Type B pancreatic cell (in vitro differentiated cells): ENCODE measurements around a stretch of chr10.

DNA sequence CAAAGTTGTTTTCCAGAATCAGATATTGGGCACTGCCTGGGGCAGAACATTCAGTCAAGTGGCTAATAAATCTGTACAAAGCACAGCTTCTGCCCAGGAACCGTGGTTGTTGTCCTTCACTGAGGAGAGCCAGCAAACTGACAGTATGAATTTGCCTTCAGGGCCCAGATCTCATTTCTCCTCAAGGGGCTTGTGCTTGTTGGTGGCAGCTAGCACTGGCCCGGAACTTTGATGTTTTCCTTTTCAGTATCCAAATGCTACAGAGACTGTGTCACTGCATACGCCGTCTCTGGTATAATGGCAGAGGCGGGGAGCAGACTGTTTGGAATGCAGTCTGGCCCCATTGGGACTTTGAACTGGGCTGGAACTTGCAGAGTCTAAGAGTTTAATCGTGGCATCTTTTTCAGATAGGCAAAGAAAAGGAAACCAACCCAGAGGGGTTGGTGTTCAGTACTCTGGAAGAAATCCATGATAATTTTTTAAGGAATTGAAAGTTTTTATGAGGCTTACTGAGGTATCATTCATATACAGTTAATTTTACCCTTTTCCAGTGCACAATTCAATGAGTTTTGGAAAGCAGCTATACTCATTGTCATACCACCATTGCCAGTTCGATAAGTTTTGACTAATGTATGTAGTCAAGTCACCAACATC lies 30.3 kb upstream of the ADD3 start:
- PRO-cap = no peak

- PRO-cap = no peak
These were observed 25.7 kb upstream of the ADD3 start for GRCh38 chr10:109982023-109982591.

DNA sequence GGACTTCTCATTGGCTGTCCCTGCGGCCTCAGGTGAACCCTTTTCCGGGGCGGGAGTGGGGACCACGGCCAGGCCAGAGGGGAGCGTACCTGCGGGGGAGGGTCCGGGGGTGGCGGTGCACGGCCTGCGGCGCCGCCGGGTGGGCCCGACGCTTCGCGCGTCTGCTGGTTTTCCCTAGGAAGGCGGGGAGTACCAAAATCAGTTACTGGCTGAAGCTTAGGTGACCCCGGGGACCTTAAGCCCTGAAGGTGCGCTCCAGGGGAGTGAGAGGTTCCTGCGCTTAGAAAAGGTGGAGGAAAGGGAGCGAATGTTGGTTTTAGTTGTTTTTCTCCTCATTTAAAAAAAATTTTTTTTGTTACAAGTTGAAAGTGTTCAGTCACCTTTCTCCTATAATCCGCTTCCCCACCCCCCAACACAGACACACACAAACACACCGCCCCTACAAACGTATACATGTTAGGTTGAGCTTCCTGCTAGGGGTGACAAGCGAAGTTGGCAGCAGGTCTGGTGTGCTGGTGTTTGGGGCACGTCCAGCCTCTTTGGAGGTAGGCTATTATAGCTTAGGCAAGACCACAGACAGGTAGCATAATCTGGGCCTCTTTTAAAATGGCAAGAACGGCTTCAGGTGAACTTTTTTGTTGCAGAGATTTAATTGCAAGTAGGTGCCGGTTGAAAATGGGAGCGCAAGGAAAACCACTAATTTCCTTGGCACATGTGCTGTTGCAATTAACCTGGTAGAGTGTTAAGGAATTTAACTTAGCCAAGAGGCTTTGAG lies 841 bp downstream of the ADD3 start:
- PRO-cap = no peak

DNA sequence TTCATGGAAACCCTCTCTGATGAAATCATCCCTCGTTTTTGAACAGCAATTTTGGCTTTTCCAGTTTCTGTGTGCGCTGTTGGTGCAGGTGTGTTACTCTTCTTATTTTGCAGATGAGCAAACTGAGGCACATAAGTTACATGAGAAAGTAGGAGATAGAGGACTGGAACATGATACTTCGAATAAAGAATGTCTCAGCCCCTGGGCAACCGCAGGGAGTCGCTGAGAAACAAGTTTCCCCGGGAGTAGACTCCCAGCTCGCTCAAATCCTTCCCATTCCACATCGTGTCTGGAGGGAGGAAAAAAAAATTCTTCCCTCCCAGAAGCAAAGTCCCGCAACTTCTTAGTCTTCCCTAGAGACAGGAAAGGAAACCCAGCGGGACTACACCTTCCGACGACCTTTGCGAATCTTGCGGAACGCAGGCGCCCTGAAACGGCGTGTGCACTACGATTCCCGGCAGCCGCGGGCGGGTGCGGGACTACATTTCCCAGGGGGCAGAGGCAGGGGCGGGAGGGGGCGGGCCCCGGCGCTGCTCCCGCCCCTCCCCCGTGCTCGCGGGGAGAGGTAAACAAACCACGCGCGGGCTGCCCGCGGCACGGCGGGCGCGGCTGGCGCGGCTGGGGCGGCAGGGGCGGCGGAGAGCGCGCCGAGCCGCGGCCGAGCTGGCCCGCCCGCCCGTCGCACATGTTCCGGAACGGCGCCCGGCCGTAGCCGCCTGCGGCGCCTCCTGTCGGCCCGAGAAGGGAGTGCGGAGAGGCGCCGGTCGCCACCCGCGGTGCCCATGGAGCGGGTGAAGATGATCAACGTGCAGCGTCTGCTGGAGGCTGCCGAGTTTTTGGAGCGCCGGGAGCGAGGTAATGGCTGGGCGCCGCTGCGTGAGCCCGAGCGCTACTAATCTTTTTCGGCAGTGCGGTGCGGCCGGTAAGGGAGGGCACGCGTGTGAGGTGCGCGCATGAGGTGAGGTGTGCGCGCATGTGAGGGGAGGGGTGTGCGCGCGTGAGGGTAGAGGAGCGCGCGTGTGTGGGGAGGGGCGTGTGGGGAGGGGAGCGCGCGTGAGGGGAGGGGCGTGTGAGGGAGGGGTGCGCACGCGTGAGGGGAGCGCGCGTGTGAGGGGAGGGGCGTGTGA lies 18.4 kb downstream of the MXI1 start:
- PRO-cap = bidirectional peak, plus-strand start at position 597 of the sequence, minus-strand start at position 412 of the sequence; unidirectional peak, plus-strand start at position 597 of the sequence; bidirectional peak, plus-strand start at position 783 of the sequence, minus-strand start at position 687 of the sequence; bidirectional peak, plus-strand start at position 895 of the sequence, minus-strand start at position 894 of the sequence

DNA sequence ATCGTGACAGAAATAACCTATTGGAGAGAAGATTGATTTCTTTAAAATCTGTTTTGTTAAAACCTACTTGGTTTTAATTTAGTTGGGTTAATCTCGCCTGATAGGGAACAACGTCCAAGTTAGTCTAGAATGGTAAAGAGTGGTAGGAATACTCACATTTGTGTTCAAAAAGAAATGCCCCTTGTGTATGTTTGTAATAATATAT lies 643 bp upstream of the SMNDC1 start:
- PRO-cap = no peak

DNA sequence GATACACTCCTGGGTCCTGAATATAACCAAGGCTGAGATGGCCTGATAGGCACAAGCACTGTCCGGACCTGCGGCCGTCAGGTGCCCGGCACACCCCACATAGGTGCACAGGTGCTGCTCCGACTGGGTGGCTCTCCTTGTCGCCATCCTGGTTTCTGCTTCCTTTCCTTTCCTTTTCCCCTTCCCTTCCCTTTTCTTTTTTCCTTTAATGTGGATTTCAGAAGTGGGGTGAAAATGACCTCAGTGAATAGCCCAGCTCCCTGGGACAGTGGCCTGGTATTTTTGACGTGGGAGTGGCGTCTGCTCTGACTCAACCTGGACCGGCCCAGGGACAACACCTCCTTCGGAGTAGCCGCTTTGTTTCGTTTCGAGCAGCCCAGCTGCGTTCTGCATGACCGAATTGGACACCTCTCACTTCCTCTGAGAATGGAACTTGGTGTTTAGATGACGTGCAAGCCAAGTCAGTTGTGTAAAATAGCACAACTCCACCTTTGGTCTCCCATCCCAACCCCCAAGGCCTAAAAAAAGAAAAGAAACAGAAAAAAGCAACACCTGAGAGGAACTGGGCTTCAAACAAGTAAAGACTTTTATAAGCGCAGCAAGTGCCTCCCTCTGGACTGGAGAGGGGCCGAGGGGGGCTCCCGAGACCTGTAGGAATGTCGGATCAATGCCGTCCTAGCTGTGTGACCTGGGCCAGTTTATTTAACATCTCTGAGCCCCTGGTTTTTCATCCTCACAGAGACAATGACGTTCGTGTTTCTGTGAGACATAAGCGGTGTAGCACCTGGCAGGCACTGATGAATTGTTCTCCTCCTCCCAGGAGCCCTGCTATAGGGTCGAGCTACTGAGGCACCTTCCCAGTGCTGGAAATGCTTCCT lies 51.9 kb upstream of the SMNDC1 start:
- PRO-cap = no peak

DNA sequence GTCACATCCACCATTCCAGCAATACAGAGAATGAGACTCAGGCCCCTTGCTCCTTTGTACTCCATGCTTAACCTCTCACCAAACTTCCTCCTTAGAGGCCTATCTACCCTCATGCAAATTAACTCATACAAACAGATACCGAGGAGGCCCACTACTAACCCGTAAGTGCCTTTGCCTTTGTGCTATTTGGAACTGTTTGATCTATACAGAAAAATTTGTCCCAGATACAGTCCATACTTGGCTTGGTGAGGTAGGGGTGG lies 87.8 kb upstream of the DUSP5 start:
- PRO-cap = no peak

GRCh38 chr10:110410273-110410894 lies 87.3 kb upstream of the DUSP5 start:
- PRO-cap = no peak

- PRO-cap = no peak
These were observed 82.1 kb upstream of the DUSP5 start for GRCh38 chr10:110415327-110416274.

GRCh38 chr10:110426144-110426679 lies 71.5 kb upstream of the DUSP5 start:
- PRO-cap = no peak

- PRO-cap = unidirectional peak, minus-strand start at chr10:110460211
These were observed 37.4 kb upstream of the DUSP5 start for GRCh38 chr10:110459929-110461012.

- PRO-cap = no peak
These were observed 6.5 kb upstream of the DUSP5 start for GRCh38 chr10:110491255-110491597.

GRCh38 chr10:110498048-110499046 lies 640 bp downstream of the DUSP5 start:
- PRO-cap = bidirectional peak, plus-strand start at chr10:110498500, minus-strand start at chr10:110498267

DNA sequence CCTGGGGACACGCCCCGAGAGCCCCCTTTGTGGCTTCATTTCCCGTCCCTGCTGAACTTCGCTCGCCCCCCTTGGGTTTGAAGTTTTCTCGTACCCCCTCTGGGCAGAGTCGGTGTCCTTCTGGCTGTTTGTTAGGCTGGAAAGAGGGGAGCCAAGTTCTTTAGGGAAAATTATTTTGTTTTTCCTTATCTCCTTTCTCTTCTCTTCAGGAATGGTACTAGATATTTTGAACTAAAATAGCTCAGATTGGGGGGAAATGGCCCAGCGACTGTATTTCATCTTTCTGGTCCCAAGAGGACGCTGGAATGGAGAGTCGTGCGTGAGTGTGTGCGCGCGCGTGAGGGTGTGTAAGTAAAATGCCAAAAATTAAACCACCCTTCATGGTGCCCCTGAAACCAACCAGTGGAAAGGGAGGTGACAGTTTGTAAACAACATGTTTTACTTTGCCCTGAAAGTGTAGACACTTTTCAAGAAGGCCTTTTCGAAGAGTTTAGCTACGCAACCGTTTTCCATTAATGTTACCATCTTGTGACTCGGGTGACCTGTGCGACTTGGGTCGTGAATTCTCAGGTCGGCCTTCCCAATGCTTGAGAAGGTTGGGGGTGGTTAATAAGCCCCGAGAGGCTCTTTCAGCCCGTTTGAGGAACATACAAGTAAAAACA lies 677 bp downstream of the RBM20 start:
- PRO-cap = no peak

- PRO-cap = no peak
These were observed 36.8 kb downstream of the RBM20 start for GRCh38 chr10:110680865-110681477.

DNA sequence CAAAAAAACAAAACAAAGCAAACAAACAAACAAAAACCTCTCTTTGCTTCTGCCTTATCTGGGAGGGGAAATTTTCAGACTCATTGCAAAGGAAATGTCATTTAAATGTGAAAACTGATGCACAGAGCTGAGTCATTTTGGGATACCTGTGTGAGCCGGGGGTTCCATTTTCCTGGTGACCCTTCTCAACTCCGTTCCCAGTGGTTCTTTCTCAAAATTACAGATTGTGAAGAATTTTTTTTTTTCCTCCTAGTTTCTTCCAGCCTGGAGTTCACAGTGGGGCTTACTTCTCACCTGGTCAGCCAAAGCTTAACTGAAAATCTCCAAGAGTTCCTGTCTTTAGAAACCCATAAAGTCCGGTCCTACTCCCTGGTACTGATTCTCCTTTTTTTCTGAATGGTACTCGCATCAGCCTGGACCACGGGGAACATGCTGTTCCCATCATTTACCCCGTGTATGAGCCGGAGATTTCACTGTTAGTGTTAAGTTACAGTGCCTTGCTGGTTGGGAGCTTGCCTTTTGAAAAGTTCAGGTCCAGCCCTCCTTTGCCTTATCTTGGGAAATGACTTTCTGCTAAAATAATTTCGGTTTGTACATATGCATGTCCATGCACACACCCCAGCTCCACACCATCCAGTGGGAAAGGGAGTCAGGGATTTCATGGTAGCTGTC lies 57.0 kb downstream of the RBM20 start:
- PRO-cap = no peak

- PRO-cap = no peak
These were observed 113.1 kb upstream of the PDCD4 start for GRCh38 chr10:110758181-110759412.

- PRO-cap = no peak
These were observed 63.2 kb upstream of the PDCD4 start for GRCh38 chr10:110808561-110808982.

DNA sequence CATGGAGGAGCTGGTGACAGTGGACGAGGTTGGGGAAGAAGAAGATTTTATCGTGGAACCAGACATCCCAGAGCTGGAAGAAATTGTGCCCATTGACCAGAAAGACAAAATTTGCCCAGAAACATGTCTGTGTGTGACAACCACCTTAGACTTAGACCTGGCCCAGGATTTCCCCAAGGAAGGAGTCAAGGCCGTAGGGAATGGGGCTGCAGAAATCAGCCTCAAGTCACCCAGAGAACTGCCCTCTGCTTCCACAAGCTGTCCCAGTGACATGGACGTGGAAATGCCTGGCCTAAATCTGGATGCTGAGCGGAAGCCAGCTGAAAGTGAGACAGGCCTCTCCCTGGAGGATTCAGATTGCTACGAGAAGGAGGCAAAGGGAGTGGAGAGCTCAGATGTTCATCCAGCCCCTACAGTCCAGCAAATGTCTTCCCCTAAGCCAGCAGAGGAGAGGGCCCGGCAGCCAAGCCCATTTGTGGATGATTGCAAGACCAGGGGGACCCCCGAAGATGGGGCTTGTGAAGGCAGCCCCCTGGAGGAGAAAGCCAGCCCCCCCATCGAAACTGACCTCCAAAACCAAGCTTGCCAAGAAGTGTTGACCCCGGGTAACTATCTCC lies 50.3 kb upstream of the PDCD4 start:
- PRO-cap = no peak

DNA sequence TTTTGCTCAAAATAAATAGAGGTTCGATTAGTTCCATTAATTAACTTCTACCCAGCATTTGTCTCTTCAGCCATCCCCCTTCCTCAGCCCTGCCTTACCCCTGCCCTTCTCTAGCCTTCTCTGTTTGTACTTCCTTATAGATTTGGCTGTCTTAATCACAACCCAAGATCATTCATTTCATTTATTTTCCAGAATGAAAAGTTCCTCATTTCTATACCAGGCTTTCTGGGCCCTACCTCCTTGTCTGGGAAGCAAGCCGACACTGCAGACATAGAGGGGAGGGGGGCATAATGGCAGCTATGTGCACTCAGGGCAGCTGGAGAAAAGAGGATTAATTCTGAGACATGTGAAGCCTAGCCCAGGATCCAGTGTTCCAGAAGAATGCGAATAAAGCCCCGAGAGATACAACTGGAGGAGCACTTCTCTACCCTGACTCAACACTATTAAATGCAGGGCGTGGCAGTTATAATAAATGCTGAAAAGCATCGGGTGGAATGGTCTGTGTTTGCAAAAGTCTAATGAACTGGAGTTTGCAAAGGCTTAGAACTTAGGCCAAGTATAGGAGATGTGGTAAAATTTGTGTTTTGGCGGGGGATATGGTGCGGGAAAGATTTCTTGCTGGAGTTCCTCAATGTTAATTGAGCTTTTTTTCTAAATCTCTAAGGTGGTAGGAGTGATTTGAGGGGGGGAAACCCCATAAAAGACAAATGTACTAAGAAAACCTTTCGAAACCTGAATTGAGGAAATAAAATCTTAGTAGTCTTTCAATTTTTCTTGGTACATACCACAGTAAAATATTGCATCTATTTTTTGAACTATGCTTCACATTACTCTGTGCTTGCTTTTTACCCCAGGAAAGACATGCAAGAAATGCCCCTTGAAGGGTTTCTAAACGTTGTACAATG lies 6.2 kb upstream of the PDCD4 start:
- PRO-cap = unidirectional peak, minus-strand start at position 383 of the sequence